GM12892 (cell line): ENCODE measurements around the gene CLPTM1L.

GRCh38 chr5:1155020-1155435 lies 43.2 kb upstream of the SLC12A7 start:
- RRBS: 0% methylated on average over 3 of the region's 30 CpGs

- RRBS: no CpG with 5 or more reads among the region's 20 CpGs
Observed at GRCh38 chr5:1199598-1200353, 1.6 kb upstream of the SLC6A19 start.

DNA sequence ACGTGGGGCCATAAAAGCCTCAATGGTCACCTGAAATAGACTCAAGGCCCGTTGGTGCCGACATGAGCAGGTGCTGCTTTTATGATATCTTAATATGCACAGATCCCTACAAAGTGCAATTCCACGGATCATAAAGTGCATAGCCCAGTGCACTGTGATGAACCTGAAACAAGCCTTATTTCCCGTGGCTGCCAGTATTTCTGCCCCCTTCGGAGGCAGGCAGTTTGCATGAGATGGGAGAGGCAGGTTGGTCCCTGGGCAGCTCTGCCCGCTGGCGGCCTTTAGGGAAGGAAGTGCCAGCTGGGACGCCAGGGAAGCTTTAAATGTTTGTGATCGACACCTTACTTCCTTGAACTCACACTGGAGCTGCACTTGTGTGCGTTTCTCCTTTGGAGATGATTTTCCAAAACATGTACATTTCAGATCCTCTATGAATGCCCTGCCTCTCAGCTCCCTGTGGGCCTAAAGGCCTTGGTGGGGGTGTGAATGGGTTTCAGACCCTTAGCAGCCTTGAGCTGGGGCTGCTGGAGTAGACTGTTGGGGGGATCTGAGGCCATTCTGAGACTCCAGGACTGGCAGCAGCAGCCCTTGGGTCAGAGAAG lies 14.7 kb downstream of the SLC6A18 start:
- RRBS: no CpG with 5 or more reads among the region's 11 CpGs

GRCh38 chr5:1316418-1317356 lies 21.8 kb upstream of the TERT start:
- RRBS: no CpG with 5 or more reads among the region's 26 CpGs

DNA sequence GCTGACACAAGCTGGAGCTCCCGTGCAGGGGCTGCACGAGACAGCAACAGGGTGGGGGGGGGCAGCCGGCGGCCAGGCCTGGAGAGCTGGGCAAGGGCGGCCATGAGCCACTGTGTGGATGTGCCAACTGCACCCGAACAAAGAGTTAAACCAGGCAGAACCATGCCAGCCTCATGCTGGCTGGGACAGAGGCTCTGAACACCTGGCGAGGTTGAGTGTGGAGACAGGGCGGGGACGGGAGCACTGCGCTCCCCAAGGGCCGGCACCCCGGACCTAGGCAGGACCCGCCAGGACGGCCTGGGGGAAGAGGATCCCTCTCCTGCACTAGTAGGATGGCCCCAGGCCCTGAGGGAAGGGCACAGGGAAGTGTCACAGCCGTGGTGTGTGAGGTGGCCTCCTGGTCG lies 24.4 kb upstream of the TERT start:
- RRBS: no CpG with 5 or more reads among the region's 16 CpGs

DNA sequence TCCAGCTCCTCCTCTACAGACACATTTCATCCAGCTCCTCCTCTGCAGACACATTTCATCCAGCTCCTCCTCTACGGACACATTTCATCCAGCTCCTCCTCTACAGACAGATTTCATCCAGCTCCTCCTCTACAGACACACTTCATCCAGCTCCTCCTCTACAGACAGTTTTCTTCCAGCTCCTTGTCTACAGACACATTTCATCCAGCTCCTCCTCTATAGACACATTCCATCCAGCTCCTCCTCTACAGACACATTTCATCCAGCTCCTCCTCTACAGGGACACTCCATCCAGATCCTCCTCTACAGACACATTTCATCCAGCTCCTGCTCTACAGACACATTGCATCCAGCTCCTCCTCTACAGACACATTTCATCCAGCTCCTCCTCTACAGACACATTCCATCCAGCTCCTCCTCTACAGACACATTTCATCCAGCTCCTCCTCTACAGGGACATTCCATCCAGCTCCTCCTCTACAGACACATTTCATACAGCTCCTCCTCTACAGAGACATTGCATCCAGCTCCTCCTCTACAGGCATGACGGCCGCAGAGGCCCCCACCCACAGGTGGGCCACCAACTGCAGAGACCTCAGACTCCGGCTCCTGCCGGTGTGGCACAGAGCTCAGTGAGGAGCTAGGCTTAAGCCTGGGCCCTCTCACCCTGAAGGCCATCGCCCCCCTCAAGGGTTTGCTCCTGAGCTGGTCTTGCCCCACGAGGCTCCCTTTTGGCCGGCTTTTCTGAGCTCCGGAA lies 16.2 kb downstream of the CLPTM1L start:
- RRBS: no CpG with 5 or more reads among the region's 9 CpGs

DNA sequence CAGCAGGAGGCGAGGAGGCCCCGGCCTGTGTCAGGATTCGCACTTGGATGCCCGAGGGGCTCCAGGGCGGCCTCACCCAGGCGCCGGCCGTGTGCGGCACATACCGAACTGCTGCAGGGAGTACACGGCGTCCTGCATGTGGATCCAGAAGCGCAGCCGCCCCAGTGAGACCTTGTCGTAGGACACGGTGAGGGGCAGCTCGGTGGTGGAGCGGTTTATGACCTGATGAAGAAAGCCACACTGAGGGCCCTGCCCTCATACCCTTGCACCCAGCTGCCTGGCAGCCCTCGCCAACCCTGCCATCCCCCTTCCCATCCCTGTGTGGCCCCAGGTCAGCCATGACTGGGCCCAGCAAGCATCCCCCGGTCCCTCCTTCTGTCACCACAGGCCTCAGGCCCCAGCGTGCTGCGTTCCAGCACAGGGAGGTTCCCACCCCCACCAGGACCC lies 9.9 kb downstream of the CLPTM1L start:
- RRBS: 100% methylated on average over 4 of the region's 22 CpGs

GRCh38 chr5:1336846-1337650 lies 7.9 kb downstream of the CLPTM1L start:
- RRBS: no CpG with 5 or more reads among the region's 27 CpGs

- RRBS: under 1% methylated on average over 36 of the region's 103 CpGs
Observed at GRCh38 chr5:1344693-1345350, at the start of gene CLPTM1L. CLPTM1L (minus strand) TSS chr5:1345099.

DNA sequence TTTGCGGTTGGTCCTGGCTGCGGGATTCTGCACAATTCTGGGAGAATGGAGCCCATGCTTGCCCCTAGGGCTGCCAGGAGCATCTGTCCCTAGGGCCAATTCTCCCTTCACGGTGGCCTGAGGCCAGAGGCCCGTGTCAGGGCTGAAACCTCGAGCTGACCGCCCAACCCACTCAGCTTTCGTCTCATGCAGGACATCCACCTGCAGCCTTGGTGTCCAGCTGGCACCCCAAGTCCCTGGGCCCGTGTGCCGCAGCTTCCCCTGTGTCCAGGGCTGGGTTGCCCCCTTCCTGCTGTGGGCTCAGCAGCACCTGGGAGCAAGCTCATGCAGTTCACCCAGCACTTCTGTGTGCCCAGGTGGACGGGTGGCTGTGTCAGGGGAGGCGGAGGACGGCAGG lies 39.2 kb downstream of the LPCAT1 start:
- RRBS: no CpG with 5 or more reads among the region's 12 CpGs

GRCh38 chr5:1555068-1556021 lies 31.6 kb upstream of the LPCAT1 start:
- RRBS: no CpG with 5 or more reads among the region's 28 CpGs

DNA sequence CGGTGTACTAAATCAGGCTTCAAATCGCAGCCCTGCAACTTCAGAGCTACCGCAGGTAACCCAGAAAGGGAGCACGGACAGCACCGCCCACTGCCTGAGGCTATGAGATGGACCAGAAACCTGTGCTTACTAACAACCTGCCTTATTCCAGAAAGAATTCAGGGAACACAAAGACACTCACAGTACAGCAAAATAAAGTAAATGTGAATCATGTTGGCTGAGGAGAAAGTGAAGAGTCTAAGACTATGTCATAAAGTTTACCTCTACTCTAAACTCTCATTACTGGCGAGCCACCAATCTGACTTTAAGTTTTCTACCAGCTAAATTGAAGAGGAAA lies 106.0 kb upstream of the LPCAT1 start:
- RRBS: no CpG with 5 or more reads among the region's 6 CpGs

DNA sequence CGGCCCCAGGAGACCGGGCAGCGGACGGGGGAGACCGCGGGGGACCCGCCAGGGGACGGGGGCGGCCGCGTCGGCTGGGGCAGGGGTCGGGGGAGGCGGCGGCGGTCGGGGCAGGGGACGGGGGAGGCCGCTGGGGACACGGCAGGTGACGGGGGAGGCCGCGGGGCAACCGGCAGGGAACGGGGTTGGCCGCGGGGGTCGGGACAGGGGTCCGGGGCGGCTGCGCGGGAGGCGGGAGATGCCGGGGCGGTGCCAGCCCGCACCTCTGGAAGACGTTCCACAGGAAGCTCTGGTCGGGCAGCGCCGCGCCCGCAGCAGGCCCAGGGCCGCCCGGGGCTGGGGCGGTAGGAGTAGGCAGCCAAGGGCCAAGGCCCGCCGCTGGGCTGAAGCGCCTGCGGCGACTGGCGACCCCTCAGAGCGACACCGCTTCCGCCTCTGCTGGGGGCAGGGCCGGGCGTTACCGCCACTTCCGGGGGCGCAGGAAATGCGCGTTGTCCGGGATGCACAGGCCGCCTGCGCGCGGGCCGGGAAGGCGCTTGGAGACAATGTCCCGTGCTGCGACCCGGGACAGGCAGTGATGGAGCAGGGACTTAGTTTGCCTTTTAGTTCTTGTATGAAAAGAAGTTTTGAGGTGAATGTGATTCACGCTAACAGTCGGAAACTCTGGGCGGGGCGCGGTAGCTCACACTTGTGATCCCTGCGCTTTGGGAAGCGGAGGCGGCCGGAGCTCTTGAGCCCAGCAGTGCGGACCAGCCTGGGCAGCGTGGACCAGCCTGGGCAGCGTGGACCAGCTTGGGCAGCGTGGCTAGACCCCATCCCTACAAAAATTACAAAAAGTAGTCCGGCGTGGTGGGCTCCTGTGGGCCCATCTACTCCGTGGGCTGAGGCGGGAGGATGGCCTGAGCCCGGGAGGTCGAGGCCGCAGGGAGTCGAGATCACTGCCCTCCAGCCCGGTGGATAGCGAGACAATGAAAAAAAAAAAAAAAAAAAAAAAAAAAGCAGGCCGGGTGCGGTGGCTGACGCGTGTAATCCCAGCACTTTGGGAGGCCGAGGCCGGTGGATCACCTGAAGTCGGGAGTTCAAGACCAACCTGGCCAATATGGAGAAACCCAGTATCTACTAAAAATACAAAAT lies 110.2 kb upstream of the LPCAT1 start:
- RRBS: 16% methylated on average over 16 of the region's 101 CpGs

- RRBS: under 1% methylated on average over 17 of the region's 63 CpGs
Observed at GRCh38 chr5:1798647-1799724, 651 bp downstream of the MRPL36 start.

DNA sequence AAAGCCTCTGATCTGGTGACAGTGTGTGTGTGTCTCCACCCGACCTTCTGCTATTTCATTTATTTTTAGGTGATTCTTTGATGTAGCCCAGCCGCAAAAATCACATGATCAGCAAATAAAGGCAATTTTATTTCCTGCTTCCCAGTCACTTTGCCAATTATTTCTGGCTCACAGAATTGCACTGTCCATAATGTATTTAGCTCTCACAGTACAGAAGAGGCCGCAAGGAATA lies 383.9 kb upstream of the IRX4 start:
- RRBS: no CpG with 5 or more reads among the region's 3 CpGs

DNA sequence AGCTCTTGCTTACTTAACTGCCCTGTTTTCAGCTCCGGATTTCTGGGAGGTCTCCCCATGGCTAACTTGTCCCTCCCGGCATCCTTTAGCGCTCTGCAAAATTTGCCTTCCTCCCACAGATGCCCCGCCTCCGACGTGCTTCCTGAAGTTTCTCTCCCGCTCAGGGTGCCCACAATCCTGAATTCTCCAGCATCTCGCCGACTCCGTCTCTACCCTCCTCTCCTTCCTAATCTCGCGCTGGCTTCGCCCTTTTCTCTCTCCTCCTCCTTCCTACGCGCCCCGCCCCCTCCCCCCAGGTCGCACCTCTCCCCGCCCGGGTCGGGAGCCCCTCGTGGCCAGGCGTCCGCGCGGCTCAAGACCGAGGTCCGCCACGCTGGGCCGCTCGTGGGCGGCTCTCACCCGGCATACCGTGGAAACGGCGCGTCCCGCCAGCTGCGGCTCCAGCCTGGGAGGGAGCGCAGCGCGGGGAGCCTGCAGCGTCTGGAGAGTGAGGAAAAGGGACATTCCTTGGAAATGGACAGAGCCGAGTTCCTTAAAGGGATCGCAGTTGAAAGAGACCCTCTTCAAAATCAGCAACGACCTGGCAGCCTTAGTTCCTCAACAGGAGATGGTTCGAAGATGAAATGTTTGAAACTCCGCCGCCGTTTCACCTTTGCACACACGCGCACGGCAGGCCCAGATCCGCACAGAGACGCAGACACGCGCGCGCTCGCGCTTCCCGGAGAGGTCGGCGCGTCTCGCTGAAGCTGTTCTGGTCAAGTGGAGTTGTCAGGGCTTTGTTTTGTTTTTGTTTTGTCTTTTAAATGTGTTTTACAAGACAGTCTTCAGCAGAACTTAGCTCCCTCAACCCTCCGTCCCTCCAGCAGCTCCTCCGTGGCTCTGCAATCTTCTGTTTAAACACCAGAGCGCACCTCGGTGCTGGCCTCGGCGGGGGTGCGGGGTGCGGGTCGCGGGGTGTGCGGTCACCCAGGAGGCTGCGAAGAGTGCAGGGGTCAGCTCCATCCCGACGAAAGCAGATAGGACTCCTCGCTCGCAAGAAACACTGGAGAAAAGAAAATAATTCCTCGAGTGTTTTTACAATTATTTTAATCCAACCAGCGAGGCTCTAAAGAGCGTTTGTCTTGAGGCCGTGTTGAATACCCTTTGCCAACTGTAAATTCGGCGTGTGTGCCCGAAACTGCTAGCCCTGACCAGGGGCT lies 5.1 kb upstream of the IRX2 start:
- RRBS: 28% methylated on average over 6 of the region's 88 CpGs

DNA sequence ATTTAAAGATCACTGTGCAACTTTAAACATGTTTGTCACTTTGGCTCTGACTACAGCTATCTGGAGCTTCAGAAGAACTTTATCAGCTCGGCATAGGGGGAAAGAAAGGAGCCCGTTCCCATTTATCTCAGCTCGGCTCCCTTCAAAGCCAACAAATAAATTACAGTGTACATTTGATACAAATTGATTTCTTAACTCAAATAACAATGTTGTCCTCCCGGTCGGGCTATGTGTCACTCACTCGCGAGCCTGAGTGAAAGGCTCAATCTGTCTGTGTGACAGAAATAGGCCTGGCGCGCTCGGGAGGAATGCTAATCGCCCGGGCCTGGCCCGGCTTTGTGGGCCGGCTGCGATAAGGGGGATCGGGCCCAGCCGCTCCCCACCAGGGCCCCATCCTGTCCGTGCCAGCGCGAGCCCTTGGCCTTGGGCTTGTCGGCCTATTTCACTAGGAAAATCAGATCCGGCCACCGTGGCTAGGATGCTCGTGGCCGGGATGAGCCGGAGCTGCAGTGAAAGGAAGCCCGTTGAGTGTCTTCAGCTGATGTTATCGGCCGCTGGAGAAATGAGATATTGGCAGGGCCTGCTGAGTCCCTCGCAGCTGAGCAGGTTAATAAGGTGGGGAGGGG lies 258.6 kb downstream of the IRX1 start:
- RRBS: no CpG with 5 or more reads among the region's 30 CpGs

- RRBS: no CpG with 5 or more reads among the region's 2 CpGs
Observed at GRCh38 chr5:5124510-5124784, 15.7 kb upstream of the ADAMTS16 start.

DNA sequence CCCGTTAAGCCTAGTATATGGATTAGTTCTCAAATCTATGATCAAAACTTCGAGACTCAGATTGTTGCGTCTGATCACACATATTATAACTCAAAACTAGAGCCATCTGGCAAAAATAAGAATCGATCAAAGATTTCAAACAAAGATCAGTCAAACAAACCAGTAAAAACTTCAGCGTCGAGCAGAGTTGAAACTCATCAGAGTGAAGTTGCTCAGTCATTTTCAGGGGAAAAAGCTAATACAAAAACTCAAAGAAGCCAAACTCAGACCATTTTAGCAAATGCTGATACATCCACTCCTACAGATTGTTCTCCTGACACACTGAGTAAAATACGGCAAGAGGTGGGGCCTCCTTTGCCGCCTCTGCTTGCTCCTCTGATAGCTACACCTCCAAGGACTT lies 41.4 kb downstream of the ICE1 start:
- RRBS: no CpG with 5 or more reads among the region's 8 CpGs

DNA sequence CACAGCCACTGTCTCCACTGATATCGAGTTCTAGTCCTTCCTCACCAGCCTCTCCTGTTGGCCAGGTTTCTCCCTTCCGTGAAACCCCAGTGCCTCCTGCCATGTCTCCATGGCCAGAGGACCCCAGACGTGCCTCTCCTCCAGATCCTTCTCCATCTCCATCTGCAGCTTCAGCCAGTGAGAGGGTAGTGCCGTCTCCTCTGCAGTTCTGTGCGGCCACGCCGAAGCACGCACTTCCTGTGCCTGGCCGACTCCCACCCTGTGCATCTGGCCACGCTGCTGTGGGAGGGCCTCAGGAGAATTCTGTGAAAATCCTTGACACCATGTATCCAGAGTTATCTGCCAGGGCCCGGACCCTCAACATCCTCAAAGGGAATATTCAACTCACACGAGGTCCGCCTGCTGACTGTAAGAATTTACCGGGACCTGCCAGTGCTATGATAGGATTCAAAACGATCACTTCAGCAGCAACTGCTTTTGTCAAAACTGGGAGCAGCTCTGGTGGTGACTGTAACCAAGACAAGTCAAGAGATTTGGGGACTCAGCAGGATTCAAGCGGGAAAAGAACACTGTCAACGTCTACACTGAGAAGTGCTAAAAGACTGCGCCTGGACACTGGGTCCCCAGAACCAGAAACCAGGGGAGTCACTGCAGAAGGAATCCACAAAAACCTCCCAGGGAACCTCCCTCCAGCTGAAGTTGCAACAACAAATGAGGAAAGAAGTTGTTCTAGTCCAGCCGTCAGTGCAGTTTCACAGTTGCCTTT lies 42.0 kb downstream of the ICE1 start:
- RRBS: 100% methylated on average over 3 of the region's 19 CpGs